ENCODE data around the gene IKZF3.

DNA sequence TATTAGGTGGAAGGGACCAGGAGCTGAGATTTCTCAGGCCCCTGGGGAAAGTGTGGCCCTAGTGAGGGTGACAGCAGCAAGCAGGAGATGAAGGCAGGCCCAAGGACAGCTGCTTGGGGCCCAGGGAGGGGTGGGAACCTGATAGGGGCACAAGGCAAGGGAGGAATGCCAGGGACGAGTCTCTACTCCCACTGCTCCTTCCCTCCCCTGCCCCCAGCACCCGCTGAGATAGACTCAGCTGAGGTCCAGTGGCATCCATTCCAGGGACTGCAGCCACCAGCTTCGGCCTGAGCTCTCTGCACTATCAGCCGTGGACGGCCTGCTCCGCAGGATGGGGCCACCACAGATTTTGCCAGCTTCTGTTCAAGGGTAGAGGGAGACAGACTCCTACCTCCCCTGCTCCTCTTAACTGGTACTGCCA, 5.7 kb downstream of the CACNB1 start:
- PRO-cap, 3 experiments, result no peak in any of the 3 experiments

DNA sequence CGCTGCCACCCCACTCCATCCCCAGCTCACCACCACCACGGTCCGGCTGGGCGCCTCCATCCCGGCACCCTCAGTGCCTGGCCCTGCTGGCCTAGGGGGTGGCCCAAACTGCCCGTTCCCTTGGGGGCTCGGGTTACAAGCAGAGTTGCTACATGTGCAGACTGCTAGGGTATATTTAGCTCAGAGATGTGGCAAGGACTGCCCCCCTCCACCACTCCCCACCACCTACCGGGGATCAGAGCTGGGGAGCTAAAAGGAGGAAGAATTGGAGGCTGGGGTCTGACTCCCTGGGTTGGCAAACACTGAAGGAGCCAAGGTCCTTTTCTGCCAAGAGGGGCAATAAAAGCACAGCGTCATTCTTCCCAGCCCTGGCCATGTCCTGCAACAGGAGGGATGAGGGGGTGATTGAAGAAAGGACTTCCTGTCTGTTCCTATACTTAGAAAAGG, 4.0 kb downstream of the CACNB1 start:
- PRO-cap, 3 experiments, result no peak in any of the 3 experiments

- PRO-cap, 3 experiments, result no peak in any of the 3 experiments
These were observed 64.6 kb downstream of the CDK12 start for GRCh38 chr17:39525660-39526541.

DNA sequence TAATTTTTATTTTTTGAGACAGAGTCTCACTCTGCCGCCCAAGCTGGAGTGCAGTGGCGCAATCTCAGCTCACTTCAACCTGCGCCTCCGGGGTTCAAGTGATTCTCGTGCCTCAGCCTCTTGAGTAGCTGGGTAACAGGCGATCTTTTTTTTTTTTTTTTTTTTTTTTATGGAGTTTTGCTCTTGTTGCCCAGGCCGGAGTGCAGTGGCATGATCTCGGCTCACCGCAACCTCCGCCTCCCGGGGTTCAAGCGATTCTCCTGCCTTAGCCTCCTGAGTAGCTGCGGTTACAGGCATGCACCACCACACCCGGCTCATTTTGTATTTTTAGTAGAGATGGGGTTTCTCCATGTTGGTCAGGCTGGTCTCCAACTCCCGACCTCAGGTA, 63.2 kb downstream of the NEUROD2 start:
- PRO-cap, 3 experiments, result no peak in any of the 3 experiments

DNA sequence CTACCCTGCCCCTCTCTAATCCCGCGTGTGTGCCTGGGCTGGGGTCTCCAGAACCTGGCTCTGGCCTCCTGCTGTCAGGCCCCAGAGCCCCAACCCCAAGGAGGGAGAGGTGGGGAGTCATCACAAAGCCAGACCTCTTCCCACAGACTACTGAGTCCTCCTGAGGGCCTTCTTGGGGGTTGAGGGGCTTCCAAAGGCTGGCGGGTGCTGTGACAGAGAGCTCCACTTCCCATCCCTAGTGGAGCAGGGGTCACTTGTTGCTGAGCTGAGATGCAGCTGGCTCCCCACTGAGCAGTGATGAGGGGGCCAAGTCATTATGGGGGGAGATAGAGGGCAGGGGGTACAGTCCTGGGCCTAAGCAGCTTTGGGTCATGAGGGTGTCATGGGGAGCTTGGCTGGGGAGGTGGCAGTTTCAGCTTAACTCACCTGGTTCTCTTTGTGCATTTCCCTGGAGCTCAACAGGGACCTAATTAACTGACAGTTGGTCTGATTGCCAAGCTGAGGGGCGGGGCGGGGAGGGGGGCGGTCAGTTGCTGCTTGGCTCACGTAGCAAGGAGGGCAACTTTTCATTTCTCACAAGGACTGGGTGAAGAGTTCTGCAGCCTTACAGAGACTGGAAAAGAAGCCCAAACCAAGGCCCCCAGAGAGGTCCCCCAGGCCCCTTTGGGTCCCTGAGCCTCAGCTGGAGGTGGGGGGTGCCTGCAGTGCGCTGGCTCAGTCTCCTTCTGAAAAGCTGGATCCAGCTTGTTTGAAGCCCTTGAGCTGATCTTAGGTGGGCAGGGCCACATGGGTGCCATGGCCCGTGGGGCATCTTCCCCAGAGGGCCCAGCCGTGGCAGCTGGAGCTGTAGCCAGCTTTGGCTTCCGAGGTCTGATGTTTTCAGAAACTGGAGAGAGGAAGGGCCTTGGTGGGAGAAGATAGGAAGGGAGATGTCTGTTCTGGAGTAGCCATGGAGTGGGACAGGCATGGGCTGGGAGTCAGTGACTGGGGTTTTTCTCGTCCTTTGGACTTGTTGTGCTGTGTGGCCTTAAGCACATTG, 1.5 kb downstream of the PPP1R1B start:
- PRO-cap, 3 experiments, result peak in 2 of 3 experiments; most common plus-strand start position 569 of the sequence (in 1); most common minus-strand start position 460 of the sequence (in 2)

DNA sequence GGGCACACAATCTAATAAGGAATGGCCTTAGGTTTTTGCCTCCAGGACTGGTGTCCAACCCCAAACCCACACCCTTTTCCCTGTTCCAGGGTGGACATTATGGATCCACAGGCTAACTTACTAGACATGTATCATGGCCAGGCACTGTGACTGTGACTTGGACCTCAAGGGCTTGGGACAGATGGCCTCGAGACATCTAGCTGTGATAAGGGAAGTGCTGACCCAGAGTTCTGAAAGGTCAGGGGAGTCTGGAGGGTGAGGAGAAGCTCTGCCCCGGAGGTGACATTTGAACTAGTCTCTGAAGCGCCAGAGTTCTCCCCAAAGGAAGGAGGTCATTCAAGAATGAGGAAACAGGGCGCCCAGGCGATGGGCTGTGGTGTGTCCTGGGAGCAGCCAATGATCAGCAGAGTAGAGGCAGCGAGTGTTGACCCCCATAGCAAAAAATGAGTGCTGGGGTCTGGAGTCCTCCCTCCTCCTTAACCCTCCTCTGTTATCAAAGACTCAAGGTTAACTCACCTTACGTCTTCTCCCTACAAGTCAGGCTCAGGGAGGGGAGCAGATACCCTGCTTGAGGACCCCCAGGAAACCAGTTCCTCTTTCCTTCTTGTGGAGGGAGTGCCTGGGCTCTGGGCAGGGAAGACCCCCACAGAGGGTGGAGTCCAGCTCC, 4.9 kb downstream of the STARD3 start:
- PRO-cap, 3 experiments, result no peak in any of the 3 experiments

- PRO-cap, 3 experiments, result peak in 1 of 3 experiments; most common plus-strand start chr17:39675246 (in 1); most common minus-strand start chr17:39674955 (in 1)
These were observed 6.6 kb downstream of the PNMT start for GRCh38 chr17:39674753-39675406.

GRCh38 chr17:39675407-39676677, 7.6 kb downstream of the PNMT start:
- PRO-cap, 3 experiments, result peak in 3 of 3 experiments; most common plus-strand start chr17:39676361 (in 2); most common minus-strand start chr17:39676230 (in 3)

- PRO-cap, 3 experiments, result no peak in any of the 3 experiments
These were observed 7.9 kb downstream of the PGAP3 start for GRCh38 chr17:39679954-39680264.

- PRO-cap, 3 experiments, result no peak in any of the 3 experiments
These were observed 868 bp downstream of the PGAP3 start for GRCh38 chr17:39687040-39687337.

GRCh38 chr17:39738501-39739035, 830 bp downstream of the GRB7 start:
- PRO-cap, 3 experiments, result peak in 3 of 3 experiments; most common plus-strand start chr17:39738734 (in 2); most common minus-strand start chr17:39738622 (in 2)

DNA sequence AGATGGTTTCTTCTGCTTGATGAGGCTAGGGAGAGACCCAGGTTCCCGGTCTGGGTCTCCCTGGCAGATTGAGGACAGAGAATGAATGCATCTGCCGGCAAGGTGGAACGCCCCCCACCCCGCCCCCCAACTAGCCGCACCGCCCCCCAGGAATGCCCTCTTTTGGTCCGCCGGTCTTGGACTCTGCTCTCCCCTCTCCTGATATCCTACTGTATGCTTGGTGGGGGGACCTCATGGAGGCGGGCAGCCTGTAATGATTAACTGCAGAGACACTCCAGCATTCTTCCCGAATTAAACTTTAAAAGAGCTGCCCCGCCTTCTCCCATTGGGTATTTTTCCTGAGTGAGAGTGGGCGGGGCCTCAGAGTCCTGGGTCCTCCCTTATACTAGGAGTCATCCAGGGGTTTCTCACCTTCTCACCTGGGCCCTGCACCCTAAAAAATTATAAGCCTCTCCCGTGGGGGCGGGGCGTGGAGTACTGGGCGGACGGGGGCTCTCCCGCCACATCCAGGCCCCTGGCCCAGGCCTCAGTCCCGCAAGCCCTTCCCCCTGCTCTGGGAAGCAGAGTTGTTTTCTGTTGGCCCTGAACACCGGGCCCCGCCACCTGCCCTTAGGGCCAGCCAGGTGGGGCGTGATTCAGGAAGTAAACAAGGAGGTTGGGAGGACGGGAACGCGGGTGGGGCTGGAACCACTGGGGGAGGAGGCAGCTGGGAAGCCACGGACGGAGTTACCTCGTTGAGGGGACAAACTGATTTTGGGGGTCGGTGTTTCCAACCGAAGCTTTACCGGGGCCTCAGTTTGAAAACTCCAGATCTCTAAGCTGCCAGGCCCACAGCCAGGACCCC, 1.5 kb downstream of the GRB7 start:
- PRO-cap, 3 experiments, result peak in 3 of 3 experiments; most common plus-strand start position 690 of the sequence (in 2); most common minus-strand start position 70 of the sequence (in 2)

DNA sequence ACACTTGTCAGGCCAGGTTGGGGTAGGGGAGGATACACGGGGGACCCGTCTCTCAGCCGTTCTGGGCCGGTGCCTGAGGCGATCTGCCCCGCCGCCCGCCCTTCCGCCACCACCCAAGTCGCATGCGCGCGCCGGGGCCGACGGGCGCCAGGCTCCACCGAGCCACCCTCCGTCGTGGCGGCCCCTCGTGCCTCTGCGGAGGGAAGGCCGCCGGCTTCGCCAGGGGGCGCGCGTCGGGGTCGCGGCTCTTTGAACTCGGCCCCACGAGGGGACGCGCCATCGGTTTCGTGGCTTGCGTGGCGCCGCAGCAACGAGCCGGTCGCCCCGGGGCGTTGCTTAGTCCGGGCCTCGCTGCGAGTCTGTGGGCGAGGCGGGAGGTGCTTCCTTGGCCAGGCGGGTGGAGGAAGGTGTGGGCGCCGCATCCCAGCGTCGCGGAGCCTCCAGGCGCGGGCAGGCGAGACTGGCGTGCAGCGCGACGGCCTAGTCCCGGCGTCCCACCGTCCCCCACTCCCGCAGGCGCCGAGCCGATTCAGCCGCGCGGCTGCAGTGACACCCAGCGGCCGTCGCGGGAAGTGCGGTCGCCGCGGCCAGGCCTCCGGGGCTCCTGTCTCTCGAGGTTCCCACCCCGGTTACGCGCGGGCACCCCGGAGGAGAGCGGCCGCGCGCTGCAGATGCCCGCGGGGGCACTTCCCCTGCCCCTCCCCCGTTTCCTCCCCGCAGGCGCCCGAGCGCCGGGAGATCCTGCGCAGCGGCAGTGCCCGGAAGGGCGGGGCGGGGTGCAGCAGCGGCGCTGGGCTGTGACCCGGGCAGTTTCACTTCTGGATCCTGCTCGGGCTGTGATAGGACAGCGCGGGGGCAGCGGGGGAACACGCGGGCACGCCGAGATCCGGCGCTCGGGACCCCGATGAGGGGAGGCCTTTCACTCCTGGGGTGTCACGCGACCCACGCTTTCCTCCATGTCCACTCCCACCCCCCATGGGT, 16.4 kb downstream of the GRB7 start:
- PRO-cap, 3 experiments, result peak in 3 of 3 experiments; most common plus-strand start position 123 of the sequence (in 3); most common minus-strand start position 509 of the sequence (in 3)

- PRO-cap, 3 experiments, result no peak in any of the 3 experiments
These were observed 28.1 kb downstream of the GRB7 start for GRCh38 chr17:39765757-39766346.

- PRO-cap, 3 experiments, result peak in 1 of 3 experiments; most common plus-strand start chr17:39864286 (in 1); most common minus-strand start chr17:39863891 (in 1)
These were observed at the start of gene IKZF3 for GRCh38 chr17:39863688-39864548. TSS of gene IKZF3 (minus strand) at chr17:39864312.

GRCh38 chr17:39920706-39921340, 2.4 kb upstream of the GSDMB start:
- PRO-cap, 3 experiments, result no peak in any of the 3 experiments

GRCh38 chr17:39921341-39922543, 3.3 kb upstream of the GSDMB start:
- PRO-cap, 3 experiments, result no peak in any of the 3 experiments

GRCh38 chr17:40031568-40032257, 16.5 kb downstream of the CSF3 start:
- PRO-cap, 3 experiments, result no peak in any of the 3 experiments

GRCh38 chr17:40058121-40058387, 3.8 kb upstream of the MED24 start:
- PRO-cap, 3 experiments, result no peak in any of the 3 experiments

DNA sequence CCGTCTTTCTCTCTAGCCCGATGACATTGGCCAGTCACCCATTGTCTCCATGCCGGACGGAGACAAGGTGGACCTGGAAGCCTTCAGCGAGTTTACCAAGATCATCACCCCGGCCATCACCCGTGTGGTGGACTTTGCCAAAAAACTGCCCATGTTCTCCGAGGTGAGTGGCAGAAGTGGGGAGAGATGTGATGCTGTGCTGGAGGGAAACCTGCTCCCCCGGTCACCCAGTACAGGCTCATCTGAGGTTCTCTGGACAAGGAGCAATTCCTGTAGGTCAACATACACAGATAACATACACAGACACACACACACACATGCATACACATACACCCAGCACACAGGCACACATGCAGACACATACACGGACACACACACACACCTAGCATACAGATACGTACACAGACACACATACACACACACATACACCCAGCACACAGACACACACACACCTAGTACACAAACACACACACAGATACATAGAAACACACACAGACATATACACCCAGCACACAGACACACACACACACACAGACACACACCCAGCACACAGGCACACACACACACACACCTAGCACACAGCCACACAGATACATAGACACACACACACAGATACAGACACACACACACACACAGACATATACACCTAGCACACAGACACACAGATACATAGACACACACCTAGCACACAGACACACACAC, 13.5 kb downstream of the NR1D1 start:
- PRO-cap, 3 experiments, result no peak in any of the 3 experiments